Kidney (tissue), 2 donors: ENCODE measurements around a stretch of chr12.

GRCh38 chr12:117157719-117158229 lies 32.5 kb downstream of the FBXO21 start:
- PRO-cap, result no peak
- RRBS, result no CpG with 5 or more reads among the region's 19 CpGs

DNA sequence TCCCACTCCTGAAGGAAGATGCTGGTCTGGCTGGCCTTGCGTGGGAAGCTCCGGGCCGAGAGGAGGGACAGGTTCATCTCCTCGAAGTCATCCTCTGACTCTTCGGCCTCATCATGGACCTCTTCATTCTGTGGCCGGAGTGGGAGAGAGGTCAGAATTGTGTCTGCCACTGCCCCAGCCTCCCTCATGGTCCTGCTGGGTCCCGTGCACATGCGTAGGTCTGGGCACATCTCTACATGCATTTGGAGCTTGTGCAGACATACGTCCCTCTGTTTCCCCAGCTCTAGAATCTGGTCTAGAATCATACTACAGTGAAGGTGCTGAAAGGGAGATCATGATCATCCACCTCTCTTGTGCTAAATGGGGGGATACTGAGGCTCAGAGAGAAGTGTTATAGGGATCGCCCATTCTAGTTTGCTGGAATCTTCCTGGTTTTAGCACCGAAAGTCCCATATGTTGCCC lies 163.7 kb upstream of the NOS1 start:
- PRO-cap, result no peak
- RRBS, result 93% methylated on average over 5 of the region's 11 CpGs

- PRO-cap, result no peak
- RRBS, result no CpG with 5 or more reads among the region's 15 CpGs
These were observed 281.8 kb downstream of the KSR2 start for GRCh38 chr12:117686678-117687615.

DNA sequence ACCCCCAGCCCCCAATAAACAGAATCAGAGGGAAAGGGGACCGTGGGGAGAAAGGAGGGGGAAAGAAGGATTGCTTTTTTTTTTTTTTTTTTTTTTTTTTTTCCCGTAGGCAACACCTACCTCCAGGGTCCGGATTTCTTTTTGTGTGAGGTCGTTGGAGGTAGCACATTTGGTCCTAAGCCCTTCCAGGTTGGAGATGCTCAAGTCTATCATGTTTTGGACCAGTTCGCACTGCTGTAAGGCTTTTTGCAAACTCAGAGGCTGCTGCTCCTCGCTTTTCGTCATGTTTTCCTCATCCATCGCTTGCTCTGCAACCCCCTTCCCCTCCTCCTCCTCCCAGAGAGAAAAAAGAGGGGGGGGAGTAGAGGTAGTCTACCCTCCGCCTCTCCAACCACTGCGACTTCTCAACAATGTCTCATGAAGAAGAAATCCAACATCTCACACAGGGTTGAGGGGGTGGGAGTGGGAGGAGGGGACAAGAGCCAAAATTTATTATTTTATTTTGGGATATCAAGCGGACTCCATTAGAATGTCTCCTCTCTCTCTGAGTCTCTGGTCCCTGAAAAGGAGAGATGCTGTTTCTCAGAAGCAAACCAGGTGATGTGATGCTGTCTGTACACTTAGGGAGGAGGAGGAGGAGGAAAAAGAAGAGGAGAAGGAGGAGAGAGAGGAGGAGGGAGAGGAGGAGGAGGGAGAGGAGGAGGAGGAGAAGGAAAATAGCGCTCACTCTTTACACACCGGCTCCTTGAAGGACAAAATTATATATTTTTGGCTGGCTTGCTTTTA lies 641 bp downstream of the KSR2 start:
- PRO-cap, result no peak
- RRBS, result no CpG with 5 or more reads among the region's 13 CpGs

- PRO-cap, result no peak
- RRBS, result 5% methylated on average over 15 of the region's 29 CpGs
These were observed 874 bp downstream of the VSIG10 start for GRCh38 chr12:118102794-118103479.

DNA sequence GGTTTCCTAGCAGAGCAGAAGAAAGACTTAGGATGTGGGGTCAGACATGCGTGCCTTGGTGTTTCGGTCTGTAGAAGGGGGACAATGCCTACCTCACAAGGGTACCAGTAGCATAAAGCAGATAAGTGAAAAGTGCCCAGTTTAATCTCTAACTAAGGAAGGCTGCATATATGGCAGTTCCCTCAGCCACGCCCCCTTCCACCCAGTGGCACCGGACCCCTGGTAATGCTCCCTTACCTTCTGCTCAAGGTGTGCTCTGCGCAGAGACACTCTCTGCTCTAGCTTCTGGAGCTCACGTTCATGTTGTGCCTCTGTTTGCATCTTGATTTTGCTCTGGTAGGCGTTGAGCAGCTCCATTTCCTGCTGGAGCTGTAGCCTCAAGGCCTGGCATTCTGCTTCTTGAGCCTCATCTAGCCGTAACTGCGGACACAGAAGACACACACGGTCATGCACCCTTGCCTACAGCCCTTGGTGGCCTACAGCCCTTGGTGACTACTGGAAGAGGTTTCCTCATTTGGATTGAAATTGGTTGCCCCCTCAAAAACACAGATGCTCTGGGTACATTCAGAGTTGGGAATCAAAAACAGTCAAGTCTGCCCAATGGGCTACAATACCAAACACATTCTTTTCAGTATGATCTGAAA lies 16.2 kb downstream of the PEBP1 start:
- PRO-cap, result no peak
- RRBS, result no CpG with 5 or more reads among the region's 10 CpGs

- PRO-cap, result no peak
- RRBS, result no CpG with 5 or more reads among the region's 15 CpGs
These were observed 45.4 kb downstream of the PEBP1 start for GRCh38 chr12:118181264-118181833.

- PRO-cap, result no peak
- RRBS, result no CpG with 5 or more reads among the region's 7 CpGs
These were observed 1.4 kb upstream of the SUDS3 start for GRCh38 chr12:118374813-118375484.

- PRO-cap, result no peak
- RRBS, result 4% methylated on average over 10 of the region's 30 CpGs
These were observed 27.5 kb downstream of the SRRM4 start for GRCh38 chr12:119008523-119009603.

DNA sequence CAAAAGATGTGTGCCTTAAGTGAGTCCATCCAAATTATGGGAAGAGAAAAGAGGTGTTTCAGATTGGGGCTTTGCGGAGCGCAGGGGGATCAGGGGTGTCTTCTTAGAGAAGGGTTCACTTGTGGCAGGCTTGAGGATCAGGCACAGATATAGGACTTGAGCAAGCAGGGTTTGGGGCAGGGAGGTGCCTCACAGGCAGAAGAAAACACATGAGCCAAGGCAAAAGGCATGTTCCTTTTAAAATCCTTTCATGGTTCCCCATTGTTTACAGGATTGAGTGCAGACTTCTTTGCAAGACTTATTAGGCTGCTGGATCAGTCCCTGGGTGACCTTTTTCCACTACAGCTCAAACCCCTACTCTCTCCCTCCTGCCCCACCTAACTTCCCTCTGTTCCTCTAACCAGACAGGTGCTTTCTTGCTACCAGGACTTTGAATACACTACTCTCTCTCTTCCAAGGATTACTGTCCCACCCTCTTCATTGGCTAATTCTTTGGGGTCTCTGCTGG lies 19.7 kb downstream of the HSPB8 start:
- PRO-cap, result no peak
- RRBS, result no CpG with 5 or more reads among the region's 2 CpGs

GRCh38 chr12:119672016-119672671 lies 4.2 kb downstream of the PRKAB1 start:
- PRO-cap, result no peak
- RRBS, result no CpG with 5 or more reads among the region's 9 CpGs

DNA sequence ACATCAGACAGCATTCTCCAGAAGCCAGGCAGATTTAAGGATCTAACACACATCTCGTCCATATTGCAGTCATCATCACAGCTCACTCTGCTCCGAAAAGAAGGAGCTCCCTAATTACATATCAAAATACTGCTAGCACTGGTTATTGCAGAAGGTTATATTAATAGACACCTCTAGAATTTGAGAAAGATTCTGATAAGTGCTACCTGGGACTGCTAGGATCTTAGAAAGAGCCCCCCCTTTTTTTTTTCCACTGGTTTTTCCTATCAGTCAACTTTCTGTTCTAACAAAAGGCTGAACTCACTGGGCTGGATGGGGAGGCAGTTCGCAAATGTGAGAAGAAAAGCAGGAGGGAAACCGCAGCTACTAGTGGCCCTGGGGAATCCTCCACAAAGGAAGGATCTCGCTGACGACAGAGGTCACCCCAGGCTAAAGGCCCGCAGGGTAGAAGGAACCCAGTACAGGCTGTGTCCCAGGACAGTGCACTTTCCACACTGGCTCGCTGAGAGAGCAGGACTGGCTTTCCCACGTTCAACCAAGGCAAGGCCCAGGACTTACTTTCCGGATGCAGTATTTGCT lies 36.0 kb downstream of the PRKAB1 start:
- PRO-cap, result no peak
- RRBS, result 55% methylated on average over 1 of the region's 10 CpGs

GRCh38 chr12:119857285-119857810 lies 19.8 kb downstream of the CIT start:
- PRO-cap, result no peak
- RRBS, result 95% methylated on average over 2 of the region's 10 CpGs

GRCh38 chr12:120006137-120006658 lies 17.2 kb downstream of the BICDL1 start:
- PRO-cap, result no peak
- RRBS, result no CpG with 5 or more reads among the region's 2 CpGs

- PRO-cap, result no peak
- RRBS, result no CpG with 5 or more reads among the region's 15 CpGs
These were observed 23.2 kb downstream of the BICDL1 start for GRCh38 chr12:120011838-120012976.

DNA sequence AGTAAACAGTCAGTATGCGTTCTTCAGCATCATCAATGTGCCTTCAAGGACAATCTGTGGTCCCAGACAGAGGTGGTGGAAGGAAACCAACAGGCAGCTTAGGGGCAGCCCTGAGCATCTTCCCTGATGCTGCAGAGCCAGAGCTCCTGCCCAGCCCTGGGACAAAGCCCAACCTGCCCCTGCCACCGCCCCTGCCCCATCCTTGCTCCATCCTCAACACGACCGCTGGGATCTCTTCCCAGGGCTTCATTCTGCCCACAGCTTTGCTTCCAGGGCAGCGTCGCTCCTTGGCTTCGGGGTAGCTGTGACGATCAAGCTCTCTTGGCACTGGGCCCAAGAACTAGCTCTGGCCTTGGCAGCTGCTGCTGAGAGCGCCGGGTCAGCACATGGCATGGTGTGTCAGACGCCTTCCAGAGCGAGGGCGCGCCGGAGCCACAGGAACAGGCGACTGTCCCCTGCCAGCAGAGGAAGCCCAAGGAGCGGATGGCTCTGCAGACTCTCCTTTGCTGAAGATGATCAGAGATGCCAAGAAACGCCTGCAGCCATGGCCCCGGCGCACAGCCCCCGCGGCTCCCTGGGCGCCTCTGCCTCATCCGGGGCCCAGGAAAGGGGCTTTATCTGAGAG lies 16.0 kb downstream of the RAB35 start:
- PRO-cap, result no peak
- RRBS, result 45% methylated on average over 14 of the region's 24 CpGs

GRCh38 chr12:120110744-120111321 lies 5.7 kb downstream of the RAB35 start:
- PRO-cap, result no peak
- RRBS, result no CpG with 5 or more reads among the region's 16 CpGs

DNA sequence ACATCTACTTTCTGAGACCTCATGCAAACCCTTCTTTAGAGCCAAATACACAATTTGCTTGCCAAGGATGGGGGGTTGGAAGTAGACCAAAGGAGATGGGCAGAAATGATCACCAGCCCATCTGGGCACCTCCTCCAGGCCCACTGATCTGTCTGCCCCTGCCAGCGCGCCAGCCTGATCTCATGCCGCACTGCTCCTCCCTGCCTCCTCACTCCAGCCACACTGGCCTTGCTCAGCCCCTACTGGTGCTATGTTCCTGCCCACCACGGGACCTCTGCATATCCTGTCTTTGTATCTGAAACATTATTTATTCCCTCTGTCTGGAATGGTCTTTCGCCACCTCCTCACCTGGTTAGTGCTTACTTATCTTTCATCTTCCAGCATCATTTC lies 24.8 kb upstream of the RAB35 start:
- PRO-cap, result no peak
- RRBS, result no CpG with 5 or more reads among the region's 5 CpGs

GRCh38 chr12:120223716-120225197 lies 23.3 kb upstream of the RPLP0 start:
- PRO-cap, result bidirectional peak, plus-strand start at chr12:120224605, minus-strand start at chr12:120224444; bidirectional peak, plus-strand start at chr12:120224691, minus-strand start at chr12:120224702; bidirectional peak, plus-strand start at chr12:120224823, minus-strand start at chr12:120224729
- RRBS, result no CpG with 5 or more reads among the region's 39 CpGs

GRCh38 chr12:120234502-120235350 lies 30.8 kb downstream of the PXN start:
- PRO-cap, result bidirectional peak, plus-strand start at chr12:120235222, minus-strand start at chr12:120235048
- RRBS, result no CpG with 5 or more reads among the region's 14 CpGs